LNCaP clone FGC (cell line): Measurements from ENCODE around the genes TFCP2L1, CYP27C1 and IWS1.

DNA sequence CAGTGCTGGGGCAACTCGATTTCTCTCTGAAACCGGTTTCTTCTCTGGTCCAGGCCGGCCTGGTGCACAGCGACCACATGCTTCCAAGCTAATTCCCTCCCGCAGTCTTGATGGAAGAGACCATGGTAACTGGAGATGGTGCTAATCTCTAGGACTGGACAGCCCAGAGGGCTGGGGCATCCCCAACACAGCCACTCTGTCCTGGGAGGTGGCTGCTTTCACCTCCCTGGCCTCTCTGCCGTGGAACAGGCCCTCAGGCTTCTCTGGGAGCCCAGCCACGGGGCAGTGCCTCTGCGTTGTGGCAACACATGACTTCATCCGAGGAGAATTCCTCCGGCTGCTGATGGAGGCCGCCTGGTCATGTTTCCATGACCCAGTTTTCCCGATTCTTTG lies 184.3 kb downstream of the GLI2 start:
- RRBS, 2 experiments: no CpG with 5 or more reads among the region's 12 CpGs

GRCh38 chr2:120934737-120935746 lies 199.4 kb downstream of the GLI2 start:
- RRBS, 2 experiments: 94 to 95% methylated on average over 2 of the region's 22 CpGs

DNA sequence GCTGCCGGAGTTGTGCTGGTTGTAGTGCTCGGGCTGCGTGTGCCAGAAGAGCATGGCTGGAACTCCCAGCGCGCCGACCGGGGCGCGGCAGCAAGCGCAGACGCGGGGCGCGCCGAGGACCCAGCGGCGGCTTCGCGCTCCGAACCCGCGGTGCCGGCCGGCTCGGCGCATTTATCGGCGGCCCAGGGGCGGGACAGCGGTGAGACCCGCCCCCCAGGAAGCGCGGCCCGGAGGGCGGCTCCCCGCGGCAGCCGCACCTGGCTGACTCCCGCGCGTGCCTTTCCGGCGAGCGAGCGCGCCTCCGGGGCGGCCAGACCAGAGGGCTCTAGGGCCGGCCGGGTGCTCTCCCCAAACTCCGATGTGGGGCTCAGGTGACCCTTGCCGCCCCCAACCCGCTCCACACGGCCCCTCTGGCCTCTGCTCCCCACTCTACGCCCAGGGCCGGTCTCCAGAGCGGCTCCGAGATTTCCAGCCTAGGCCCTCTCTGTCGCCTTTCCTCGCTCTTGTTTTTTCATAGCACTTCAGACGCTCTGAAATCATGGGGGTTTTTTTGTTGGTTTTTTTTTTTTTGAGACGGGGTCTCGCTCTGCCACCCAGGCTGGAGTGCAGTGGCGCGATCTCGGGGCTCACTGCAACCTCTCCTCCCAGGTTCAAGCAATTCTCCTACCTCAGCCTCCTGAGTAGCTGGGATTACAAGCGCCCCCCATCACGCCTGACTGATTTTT lies at the start of gene TFCP2L1:
TFCP2L1 (minus strand) TSS at position 147 of the 725 bp plus-strand sequence.
- RRBS, 2 experiments: 71 to 84% methylated on average over 41 to 43 of the region's 68 CpGs

- RRBS, 2 experiments: no CpG with 5 or more reads among the region's 4 CpGs
Measured at GRCh38 chr2:121566654-121567264, 82.5 kb downstream of the CLASP1 start.

- RRBS, 2 experiments: 0 to under 1% methylated on average over 5 of the region's 20 CpGs
Measured at GRCh38 chr2:121650400-121651225, 1.4 kb upstream of the CLASP1 start.

DNA sequence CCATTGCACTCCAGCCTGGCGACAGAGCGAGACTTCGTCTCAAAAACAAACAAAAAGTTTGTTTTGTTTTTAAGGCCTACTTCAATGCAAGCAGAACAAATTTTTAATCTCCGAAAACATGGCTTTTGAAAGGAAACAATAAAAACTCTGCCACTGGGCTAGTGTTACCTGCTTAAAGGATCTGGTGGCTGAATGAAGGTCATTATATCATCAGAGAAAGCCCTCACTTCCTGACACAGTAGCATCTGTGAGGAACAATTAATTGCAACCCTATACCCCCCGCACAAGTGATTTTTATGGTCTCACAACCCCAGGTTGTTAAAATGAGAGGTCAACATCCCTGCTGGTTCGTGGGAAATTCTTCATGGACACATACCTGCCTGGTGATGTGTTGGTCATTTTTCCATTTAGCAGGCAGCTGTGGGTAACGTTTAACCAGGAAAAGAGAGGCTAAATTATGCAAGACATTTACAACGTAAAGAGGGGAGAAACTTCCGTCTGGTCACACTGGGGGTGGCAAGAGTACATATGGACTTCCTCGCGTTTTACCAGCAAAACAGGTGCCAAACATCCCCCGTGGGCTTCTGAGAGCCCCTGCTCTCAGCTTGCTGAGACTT lies 29.3 kb downstream of the NIFK start:
- RRBS, 2 experiments: no CpG with 5 or more reads among the region's 12 CpGs

DNA sequence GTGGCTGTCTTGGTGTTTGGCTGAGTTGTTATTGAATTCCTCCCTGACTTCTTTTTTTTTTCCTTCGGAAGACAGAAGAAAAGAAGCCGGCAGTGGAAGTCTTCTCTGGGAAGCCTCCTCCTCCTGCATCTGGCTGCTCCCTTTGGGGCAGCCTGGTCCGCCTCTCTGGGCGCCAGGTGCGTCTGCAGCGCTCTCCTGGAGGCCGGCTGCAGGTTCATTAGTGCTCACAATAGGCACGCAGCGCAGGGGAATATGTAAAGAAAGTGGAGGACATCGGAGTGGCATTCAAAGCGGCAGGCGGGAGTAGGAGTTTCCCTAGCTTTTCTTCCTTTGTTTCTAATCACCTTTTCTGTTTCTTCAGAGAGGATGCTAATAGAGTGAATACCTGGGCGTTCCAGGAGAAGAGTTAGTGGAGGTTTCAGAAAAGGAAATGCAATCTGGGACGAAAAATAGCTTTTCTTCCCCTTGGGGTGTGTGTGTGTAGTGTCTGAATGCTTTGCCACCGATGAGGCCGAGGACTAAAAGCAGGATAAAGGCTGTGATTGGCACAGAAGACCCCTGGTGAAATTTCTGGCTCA lies 905.9 kb downstream of the TSN start:
- RRBS, 2 experiments: no CpG with 5 or more reads among the region's 16 CpGs

DNA sequence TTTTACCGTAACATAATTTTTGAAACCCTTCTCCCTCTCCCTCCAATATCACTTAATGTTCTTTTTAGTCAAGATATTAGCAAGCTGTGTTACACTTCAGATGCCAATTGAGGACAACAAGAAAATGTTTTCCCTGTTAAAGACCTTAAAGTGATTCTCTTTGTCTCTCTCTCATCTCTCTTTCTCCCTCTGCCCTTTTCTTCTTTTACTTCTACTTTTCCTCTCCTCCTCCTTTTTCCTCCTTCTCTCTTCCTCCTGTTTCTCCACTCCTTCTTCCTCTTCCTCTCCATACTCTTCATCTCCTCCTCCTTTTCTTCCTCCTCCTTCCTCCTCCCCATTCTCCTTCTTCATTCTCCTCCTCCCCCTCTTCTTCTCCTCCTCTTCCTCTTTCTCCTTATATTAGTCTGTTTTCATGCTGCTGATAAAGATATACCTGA lies 634.4 kb upstream of the CNTNAP5 start:
- RRBS, 2 experiments: no CpG with 5 or more reads among the region's 1 CpG

- RRBS, 2 experiments: no CpG with 5 or more reads among the region's 10 CpGs
Measured at GRCh38 chr2:125643447-125644032, 1012.4 kb upstream of the GYPC start.

DNA sequence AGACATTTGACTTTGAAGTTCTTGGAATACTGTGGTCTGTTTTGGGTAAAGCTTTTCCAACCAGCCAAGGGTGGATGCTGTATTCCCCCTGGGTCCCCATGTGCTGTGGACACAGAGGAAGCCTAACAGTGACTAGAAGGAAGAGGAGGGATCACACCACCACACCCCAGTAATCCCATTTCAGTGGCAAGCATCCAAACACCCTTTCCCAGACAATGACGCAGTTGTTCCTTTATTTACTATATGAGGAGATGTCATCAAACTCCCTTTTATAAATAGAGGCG lies 959.5 kb upstream of the GYPC start:
- RRBS, 2 experiments: no CpG with 5 or more reads among the region's 2 CpGs

DNA sequence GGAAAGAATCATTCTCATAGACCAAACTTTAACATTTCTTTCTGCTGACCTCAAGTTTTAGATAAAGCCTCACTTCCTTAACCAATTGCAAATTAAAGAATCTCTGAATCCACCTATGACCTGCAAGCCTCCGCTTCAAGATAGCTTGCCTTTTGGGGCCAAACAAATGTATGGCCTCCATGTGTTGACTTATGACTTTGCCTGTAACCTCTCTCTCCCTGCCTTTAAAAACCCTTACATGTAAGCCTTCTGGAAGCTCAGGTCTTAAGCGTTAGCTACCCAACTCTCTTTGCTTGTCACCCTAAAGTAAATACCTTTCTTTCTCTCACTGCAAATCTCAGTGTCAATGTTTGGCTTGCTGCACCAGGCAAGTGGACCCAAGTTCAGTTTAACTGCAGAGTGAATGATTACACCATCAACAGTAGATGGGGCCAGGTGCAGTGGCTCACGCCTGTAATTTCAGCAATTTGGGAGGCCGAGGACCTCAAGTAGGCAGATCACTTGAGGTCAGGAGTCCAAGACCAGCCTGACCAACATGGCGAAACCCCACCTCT lies 97.9 kb downstream of the TEX51 start:
- RRBS, 2 experiments: no CpG with 5 or more reads among the region's 5 CpGs

- RRBS, 2 experiments: 81 to 88% methylated on average over 4 of the region's 15 CpGs
Measured at GRCh38 chr2:127024518-127025059, 82.4 kb downstream of the BIN1 start.

- RRBS, 2 experiments: no CpG with 5 or more reads among the region's 26 CpGs
Measured at GRCh38 chr2:127056156-127056976, 50.6 kb downstream of the BIN1 start.

GRCh38 chr2:127067492-127068837 lies 39.0 kb downstream of the BIN1 start:
- RRBS, 2 experiments: 82 to 84% methylated on average over 9 of the region's 42 CpGs

DNA sequence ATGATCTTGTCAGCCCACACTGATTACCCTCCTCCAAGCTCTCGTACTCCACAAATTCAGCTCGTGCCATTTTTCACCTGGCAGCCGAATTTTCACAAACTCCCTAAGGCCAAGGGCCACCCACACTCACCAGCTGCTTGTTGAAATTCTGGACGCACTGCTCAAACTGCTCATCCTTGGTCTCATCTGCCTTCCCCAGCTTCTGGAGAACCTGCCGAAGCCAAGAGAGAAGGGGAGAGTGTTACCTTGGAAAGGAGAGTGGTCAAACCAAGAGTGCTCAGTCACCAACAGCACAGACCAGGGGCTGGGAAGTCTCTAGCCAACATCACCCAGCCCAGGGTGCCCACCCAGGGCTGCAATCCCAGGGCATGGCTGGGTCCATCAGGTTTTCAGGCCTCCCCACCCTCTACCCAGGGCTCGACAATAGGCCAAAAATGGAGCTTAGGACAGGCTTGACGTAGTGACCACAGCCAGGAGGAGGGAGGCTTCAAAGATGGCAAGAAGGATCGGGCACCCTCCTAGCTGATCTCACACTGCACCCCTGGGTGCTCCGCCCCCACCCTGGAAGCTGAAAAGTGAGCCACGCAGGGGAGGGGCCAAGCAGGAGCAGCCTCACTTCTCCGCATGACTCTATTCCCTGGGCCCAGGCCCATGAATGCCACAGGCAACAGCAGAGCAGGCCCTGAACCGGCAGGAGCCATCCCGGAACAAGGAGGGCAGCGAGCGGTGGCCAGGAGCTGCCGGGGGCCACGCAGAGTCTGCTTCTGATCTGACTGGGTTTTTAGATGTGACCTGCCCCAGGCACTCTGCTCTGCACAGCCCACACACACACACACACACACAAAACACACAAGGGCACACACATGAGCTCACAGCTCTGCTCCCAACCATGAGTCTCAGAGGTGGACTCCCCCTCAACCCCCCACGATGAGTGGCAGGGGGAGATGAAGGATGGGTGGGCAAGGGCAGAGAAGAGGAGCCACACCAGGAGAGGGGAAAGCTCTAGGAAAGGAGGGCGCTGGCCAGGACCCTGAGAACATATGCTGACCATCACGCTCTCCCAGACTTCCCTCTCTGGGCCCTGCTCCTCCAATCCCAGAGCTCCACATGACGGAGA lies 30.1 kb downstream of the BIN1 start:
- RRBS, 2 experiments: 89 to 97% methylated on average over 3 of the region's 21 CpGs

DNA sequence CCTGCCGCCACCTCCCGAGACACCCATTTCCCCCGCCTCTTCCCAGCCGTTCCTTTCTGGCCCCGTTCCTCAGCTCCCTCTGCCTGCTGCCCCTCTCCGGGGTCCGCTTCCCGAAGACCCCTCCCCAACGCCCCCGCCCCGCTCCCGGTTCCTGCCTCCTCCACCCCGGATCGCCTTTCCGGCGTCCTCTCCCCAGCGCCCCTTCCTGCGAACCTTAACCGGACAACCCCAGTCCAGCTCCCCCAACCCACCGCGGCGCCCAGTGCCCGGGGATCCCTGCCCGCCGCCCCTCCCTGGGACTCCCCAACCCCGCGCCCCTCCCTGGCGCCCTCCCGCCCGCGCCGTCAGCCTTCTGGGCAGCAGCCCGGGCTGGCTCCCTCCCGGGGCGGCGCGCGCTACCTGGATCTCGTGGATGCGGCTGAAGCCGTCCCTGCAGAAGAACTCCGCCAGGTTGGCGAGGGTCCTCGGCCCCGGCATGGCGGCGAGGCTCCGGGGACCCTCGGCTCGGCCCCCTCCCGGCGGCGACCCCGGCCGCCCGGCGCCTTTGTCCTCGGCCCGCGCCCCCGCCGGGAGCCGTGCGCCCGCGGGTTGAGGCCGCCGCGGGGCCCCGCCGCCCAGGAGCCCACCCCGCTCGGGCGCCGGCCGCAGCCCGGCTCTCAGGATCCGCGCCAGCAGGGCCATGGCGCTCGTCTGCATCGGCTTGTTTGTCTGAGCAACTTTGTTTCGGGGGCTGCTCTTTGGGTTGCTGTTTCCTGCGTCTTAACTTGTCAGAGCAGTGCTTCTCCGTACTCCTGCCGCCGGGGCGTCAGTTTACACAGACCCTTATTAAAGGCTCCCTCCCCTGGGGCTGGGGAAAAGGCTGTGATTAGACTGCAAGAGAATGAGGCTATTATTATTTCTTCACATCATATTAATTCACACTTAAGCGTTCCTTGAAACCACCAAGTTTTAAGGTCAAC lies at the start of gene CYP27C1:
CYP27C1 (minus strand) TSS at position 710 of the 959 bp plus-strand sequence.
- RRBS, 2 experiments: 4 to 6% methylated on average over 44 of the region's 89 CpGs

GRCh38 chr2:127373667-127374799 lies 13.7 kb downstream of the MAP3K2 start:
- RRBS, 2 experiments: no CpG with 5 or more reads among the region's 11 CpGs

DNA sequence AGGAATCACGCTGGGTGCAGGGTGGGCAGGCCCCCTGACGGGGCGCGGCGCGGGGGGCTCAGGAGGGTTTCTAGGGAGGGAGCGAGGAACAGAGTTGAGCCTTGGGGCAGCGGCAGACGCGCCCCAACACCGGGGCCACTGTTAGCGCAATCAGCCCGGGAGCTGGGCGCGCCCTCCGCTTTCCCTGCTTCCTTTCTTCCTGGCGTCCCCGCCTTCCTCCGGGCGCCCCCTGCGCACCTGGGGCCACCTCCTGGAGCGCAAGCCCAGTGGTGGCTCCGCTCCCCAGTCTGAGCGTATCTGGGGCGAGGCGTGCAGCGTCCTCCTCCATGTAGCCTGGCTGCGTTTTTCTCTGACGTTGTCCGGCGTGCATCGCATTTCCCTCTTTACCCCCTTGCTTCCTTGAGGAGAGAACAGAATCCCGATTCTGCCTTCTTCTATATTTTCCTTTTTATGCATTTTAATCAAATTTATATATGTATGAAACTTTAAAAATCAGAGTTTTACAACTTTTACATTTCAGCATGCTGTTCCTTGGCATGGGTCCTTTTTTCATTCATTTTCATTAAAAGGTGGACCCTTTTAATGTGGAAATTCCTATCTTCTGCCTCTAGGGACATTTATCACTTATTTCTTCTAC lies 5.3 kb downstream of the PROC start:
- RRBS, 2 experiments: 74 to 82% methylated on average over 7 of the region's 33 CpGs

DNA sequence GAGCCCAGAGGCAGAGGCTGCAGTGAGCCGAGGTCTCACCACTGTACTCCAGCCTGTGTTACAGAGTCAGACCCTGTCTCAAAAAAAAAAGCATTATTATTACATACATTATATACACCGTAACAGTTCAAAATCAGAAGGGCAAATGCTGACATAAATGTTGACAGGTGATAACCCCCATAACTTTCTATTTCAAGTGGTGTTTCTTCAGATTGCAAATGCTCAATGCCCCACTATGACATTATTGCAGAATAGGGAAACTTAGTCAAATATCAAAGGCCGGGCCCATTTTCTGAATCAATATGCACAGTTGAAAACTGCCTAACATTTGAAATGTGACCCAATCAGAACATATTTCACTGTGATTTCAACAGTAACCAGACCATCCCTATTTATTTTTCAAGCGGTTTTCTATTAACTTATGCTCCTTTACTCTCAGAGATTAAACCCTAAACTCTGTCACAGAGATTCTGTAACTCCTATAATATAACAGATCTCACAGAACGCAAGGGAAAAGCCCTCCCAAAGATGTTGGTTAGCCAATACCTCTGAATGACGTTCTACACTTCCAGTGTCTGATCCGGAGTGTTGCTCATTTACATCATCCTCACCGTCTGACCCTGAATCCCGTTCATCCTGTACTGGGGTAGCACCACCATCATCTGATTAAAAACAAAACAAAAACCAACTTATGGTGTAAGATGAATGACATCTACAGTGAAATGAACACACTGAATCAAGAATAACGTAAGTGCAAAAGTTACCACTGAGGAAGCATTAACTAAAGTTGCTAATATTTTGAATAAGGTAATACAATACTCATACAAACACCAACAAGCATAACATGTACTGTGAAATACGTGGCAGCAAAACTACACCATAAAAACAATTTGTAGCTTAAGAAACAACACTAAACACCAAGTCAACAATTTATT lies 2.9 kb downstream of the IWS1 start:
- RRBS, 2 experiments: no CpG with 5 or more reads among the region's 11 CpGs

- RRBS, 2 experiments: under 1 to 2% methylated on average over 26 of the region's 65 CpGs
Measured at GRCh38 chr2:127525890-127526712, at the start of gene IWS1. TSS of gene IWS1 (minus strand) at chr2:127526489.